Gastroesophageal sphincter (tissue), 4 donors: ENCODE measurements around a stretch of chr11.

GRCh38 chr11:128580585-128581064 is 6.7 kb downstream of the ETS1 start:
- PRO-cap: no peak
- RAMPAGE, long total RNA, 4 experiments: no peak in any of the 4 experiments

DNA sequence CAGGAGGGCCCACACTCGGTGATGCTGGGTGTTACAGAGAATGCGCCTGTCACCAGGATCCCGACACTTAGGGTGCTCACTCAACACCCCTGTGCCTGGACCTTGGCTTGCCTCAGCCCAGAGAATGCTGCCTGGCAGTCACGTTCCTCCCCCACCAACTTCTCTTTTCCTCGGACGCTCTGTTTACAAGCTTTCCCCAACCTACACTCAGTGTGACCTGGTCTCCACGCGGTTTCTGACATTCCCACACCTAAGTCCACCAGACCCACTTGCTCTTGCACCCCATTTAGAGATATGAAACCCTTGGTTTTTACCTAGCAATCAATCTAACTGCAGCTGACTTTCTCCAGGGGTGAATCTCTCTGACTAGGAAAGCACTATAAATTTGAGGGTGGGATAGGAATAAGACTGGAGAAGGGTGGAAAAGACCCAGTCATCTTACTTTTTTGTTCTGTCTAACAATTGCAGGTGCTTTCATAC is 38.1 kb upstream of the ETS1 start:
- PRO-cap: no peak
- RAMPAGE, long total RNA, 4 experiments: no peak in any of the 4 experiments

GRCh38 chr11:128685536-128685920 is 8.3 kb upstream of the FLI1 start:
- PRO-cap: no peak
- RAMPAGE, long total RNA, 4 experiments: no peak in any of the 4 experiments

- PRO-cap: no peak
- RAMPAGE, long total RNA, 4 experiments: start-site peak on the plus strand in 1 of 4 experiments, at chr11:128700571-128700903 at its widest, 13 reads per replicate
Observed at GRCh38 chr11:128700135-128701022, 6.5 kb downstream of the FLI1 start.

- PRO-cap: no peak
- RAMPAGE, long total RNA, 4 experiments: no peak in any of the 4 experiments
Observed at GRCh38 chr11:128732345-128733034, 38.6 kb downstream of the FLI1 start.

- PRO-cap: no peak
- RAMPAGE, long total RNA, 4 experiments: no peak in any of the 4 experiments
Observed at GRCh38 chr11:128735992-128736405, 42.1 kb downstream of the FLI1 start.

GRCh38 chr11:128904955-128905962 is 14.1 kb downstream of the KCNJ5 start:
- PRO-cap: no peak
- RAMPAGE, long total RNA, 4 experiments: no peak in any of the 4 experiments

- PRO-cap: no peak
- RAMPAGE, long total RNA, 4 experiments: no peak in any of the 4 experiments
Observed at GRCh38 chr11:128972315-128973688, 30.1 kb upstream of the TP53AIP1 start.

DNA sequence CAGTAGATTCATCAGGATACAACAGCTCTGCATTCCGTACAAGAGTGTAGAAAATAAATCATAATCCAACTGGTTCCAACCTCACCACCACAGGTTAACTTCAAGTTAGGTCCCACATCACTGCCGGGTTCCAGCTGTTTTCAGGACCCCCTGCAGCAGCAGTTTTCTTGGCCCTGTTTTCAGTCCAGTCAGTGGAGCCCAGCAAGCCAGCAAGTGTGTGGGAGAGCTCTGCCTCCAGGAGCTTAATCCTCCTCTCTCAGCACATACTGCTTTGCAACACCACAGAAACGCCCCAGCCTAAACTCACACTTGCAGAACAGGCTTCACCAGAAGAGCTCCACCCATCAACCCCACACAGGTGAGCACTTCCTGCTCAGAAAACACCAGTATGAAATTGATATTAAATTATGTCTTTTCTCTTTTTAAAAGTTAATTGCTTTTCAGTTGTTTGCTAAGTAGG is 81.3 kb upstream of the TP53AIP1 start:
- PRO-cap: no peak
- RAMPAGE, long total RNA, 4 experiments: no peak in any of the 4 experiments

- PRO-cap: no peak
- RAMPAGE, long total RNA, 4 experiments: no peak in any of the 4 experiments
Observed at GRCh38 chr11:129643032-129643991, 172.3 kb upstream of the TMEM45B start.

DNA sequence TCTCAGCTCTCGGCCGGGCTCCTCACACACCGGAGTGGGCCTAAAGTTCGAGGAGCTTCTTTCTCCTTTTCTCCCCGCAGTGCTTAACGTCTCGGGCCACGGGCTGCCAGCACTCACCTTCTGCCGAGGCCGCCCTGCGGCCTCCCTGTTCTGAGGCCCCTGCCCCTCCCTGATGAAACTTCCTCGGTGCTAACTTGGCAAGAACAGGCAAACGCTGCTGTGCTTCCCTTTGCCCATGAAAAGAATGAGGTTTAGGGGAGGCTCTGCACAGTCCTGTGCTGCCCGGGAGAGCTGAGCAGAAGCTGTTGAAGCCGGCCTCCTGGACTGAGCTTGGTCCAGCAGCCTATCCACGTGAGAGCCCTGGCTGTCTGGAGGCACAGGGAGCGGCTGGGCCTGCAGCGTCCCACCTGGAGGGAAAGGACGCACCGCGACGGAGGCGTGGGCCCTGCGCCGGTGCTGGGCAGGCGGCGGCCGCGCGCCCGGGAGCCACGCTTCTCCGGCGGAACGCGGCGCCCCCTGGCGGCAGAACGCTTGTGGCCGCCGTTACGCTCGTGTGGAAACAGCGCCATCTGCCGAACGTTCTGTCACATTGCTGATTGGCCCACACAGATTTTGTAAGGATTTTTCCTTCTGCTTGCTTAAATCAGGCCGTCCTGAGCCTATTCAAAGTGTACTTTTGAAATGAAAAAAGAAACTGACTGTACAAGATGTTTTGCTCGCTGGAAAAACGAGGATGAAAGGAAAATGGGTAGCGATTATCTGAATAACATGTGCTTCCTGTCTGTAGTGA is 65.0 kb upstream of the TMEM45B start:
- PRO-cap: no peak
- RAMPAGE, long total RNA, 4 experiments: no peak in any of the 4 experiments

GRCh38 chr11:130085924-130086374 is 16.3 kb downstream of the APLP2 start:
- PRO-cap: no peak
- RAMPAGE, long total RNA, 4 experiments: no peak in any of the 4 experiments

GRCh38 chr11:130145926-130146786 is 13.4 kb upstream of the ST14 start:
- PRO-cap: no peak
- RAMPAGE, long total RNA, 4 experiments: no peak in any of the 4 experiments

DNA sequence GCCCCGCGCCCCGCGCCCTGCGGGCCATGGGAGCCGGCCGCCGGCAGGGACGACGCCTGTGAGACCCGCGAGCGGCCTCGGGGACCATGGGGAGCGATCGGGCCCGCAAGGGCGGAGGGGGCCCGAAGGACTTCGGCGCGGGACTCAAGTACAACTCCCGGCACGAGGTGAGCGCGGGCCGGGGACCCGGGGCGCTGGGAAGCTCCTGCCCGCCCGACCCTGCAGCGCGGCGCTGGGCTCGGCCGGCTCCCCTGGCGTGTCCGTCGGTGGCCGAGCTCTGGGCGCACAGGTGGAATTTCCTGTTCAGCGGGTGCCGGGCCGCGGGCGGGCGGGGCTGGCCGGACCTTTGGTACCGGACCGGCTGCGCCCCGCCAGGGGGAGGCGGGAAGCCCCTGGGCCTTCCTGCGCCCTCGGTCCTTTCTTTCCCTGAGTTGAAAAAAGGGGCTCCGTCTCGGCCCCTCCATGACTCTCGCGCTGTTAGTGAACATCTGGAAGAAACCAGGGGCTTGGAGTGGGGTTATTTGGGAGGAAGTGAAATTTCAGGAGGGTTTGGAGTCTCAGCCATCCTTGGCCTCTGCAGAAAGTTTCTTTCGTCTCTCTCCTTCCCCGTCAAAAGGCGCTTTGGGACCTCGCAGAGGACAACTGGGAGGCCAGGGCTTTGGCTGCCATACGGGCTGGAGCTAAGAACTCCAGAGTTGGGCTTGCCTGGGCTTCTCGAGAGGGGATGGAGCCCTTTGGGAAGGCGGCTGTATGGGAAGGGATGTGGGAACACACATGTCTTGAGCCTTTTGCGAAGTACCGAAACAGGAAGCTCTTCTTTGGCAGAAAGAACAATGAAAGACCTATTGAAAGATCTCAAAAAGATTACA is 546 bp downstream of the ST14 start:
- PRO-cap: no peak
- RAMPAGE, long total RNA, 4 experiments: no peak in any of the 4 experiments

- PRO-cap: no peak
- RAMPAGE, long total RNA, 4 experiments: no peak in any of the 4 experiments
Observed at GRCh38 chr11:130181045-130182319, 21.9 kb downstream of the ST14 start.

GRCh38 chr11:130210064-130210559 is 50.5 kb downstream of the ST14 start:
- PRO-cap: no peak
- RAMPAGE, long total RNA, 4 experiments: no peak in any of the 4 experiments

GRCh38 chr11:130220214-130220531 is 60.6 kb downstream of the ST14 start:
- PRO-cap: no peak
- RAMPAGE, long total RNA, 4 experiments: no peak in any of the 4 experiments

DNA sequence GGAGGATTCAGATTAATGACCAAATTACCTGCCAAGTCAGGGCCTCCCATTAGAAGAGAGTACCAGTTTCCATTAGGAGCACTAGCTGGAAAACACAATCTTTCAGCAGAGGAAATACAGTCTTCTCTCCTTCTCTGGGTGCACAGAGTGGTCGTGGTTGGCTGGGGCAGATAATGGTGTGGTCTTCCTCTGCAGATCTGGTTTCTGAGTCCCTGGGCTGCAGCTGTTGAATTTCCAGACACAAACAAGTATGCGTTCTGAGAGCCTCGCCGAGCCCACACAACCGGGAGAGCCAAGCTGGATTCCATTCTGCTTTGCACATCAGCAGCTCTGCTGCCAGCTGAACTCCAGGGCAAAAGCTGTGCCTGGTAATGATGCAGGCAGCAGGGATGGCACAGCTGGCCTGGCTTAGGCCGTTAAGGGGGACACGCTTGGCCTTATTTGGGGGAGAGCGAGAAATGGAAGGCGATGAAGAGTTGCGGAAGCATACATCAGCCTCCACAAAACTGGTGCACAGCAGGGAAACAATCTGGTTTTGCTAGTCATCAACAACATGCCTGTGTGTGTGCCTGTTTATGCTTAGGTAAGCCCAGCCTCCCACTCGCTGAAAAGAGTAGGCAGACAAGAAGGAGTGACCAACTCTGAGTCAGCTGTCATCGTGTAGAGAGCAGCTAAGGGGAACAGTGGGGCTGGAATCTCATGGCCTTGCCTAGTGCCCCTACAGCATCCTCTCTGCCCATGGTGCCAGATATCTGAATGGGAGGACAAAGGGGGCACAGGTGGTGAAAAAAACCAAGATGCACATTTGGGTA is 25.1 kb downstream of the ADAMTS8 start:
- PRO-cap: bidirectional peak, plus-strand start at position 371 of the sequence, minus-strand start at position 252 of the sequence
- RAMPAGE, long total RNA, 4 experiments: no peak in any of the 4 experiments

DNA sequence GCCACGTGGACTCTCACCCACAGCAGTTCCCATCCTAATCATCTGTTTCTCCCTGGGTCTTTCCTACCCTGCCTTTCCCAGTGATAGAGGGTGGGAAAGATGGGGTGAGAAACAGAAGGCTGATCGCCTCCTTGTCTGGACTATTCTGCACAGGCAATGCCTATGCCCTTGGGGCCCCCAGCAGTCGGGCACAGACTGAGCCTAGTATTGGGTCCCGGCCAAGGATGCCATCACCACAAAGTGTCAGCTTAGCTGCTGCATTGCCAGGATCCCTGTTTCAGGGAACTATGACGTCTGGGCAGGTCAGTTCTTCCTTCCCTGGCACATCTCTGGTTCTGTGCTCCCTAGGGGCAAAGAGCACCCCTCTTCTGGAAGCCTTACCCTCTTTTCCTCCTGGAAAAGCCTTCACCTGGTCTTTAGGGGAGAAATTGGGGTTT is 2.2 kb downstream of the ADAMTS8 start:
- PRO-cap: no peak
- RAMPAGE, long total RNA, 4 experiments: no peak in any of the 4 experiments

DNA sequence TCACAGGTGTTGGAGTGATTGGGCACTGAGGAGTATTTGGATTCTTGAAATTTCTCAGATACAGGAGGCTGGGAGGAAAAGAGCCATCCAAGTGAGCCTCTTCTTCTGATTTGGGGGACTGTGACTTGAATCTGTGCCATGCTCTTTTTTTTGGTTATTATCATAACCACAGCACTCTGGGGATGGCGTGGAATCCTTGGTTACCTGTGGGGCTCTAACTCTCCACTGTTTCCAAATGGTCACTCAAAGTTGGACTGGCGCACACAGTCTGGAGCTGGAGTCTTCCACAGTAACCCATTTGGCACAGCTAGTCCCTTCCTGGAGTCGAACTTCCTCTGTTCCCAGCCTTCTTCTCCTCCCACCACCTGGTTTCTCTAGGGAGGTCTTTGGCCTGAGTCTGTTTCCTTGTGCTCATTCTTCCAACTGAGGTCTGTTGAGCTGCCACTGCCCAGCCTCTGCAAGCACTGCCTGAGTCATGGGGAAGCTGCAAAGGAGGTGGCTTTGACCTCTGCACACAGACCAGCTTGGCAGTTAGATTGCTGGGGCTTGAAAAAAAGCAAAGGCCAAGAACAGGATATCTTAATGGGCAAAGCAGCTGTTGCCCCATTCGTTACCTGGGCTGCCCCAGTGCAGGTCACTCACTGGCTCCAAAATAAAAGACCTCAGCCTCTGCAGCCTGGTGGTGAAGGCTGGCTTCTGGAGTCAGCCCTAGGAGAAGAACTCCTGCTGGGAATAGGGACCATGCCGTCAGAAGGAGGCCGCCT is 2.8 kb downstream of the ADAMTS15 start:
- PRO-cap: bidirectional peak, plus-strand start at position 414 of the sequence, minus-strand start at position 425 of the sequence
- RAMPAGE, long total RNA, 4 experiments: no peak in any of the 4 experiments